Fibroblast of villous mesenchyme (primary cell): ENCODE measurements around a stretch of chr13.

DNA sequence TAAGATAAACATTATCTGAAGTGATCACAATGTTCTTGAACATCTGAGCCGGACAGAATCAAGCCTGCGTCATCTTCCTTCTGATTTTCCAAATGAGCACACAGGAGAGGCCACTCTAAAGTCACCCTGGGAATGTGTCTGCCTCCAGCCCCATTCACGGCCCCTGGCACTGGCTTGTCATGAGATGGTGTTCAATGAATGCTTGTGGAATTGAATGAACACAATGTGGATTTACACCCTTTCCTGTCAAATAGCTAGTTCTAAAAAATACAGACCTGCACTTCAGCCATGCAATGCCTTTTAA, 511.9 kb downstream of the IRS2 start:
- CAGE, long polyA plus RNA = no peak

DNA sequence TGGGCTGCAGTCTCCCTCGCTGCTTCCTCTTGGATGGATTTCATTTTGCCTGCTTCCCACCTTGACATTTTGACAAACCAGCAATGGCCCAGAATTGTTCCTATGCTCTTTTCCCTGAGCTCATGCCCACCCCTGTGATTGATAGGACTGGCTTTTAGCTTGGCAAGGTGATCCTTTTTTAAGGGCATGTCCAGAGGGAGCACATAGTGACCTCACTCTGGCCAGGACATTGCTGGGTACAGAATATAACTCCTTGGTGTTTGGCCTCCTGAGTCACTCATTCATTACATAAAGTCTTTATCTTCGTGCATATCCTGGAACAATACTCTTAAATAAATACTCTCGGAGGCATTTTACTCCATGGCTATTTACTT, 210.2 kb downstream of the IRS2 start:
- CAGE, long polyA plus RNA = no peak

- CAGE, long polyA plus RNA = no peak
These were observed 179.9 kb downstream of the IRS2 start for GRCh38 chr13:109606370-109606997.

DNA sequence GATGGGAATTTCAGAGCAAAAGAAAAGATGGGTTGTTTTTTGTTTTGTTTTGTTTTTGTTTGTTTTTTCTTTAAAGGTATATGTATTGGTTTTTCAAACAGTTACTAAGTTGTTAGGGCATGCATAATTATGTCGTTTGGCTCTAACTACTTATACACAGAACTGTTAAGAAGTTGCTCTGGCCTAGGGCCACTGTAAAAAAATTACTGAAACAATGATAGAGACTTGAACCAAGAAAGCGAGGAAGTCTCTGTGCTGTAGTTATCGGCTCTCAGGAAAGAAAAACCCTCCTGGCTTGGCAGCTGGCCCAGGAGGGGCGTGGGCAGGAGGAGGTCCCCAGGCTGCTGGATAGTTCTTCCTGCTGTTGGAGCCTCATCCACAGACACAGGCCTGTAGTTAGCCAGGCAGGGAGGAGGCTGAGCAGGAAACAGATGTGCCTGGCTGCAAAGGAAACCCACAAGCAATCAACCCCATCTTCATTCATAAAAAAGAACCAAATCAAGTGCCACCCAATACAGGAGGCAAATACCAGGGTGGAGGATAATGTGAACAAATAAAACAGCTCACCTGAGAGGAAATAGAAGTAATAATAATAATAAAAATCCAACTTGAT, 86.3 kb downstream of the IRS2 start:
- CAGE, long polyA plus RNA = no peak

DNA sequence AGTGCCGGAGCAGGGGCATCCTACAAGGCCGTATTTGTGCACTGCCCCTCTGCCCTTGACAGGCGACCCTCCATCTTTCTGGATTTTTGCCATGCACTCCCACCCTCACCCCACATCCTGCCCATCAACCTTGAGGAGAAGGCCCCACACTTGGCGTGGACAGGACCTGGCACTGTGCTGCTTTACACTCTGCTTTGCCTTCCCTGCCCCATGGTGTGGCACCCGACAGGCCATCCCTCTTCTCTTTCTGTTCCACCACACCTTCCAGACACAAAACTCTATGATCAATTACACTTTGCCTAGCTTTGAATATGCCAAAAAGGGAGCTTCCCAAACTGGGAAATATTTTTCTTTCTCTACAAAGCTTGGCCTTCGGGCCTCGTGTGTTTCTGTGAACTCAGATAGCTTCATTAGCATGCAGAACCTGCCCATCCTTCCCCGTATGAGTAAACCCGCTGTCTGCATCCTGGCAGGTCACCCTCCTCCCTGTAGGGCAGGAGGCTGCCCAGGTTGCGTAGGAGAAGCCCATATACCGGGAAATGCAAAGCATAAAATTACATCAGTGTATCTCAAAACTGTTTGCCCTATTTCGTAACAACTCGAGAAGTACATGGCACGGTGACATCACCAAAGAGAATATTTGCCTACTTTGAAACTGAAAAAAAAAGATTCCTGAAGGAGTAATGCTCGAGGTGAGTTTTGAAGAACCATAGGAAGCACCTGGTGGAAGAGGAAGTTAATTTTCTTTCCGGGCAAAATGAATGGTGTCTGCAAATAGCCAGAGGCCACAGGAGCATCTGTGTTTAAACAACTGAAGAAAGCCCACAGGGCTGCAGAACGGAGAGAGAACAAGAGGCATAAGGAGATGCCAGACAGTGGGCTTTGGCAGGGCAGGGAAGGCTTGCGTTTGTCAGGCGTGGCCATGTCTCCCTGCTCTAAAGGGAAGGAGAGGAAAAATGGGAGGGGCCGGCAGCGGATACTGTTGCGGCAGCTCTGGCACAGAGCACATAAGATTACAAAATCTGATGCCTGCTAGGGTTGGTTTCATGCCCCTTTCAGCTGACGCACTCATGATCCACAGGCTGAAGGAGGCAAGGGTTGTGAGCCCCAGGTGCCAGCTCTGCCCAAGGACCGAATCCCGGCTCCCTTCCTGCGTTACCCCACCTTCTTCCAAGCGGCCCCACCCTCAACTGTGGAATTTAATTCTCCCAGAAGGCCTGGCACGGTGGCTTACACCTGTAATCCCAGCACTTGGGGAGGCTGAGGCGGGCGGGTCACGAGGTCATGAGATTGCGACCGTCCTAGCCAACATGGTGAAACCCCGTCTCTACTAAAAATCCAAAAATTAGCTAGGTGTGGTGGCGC, 81.5 kb downstream of the IRS2 start:
- CAGE, long polyA plus RNA = no peak

DNA sequence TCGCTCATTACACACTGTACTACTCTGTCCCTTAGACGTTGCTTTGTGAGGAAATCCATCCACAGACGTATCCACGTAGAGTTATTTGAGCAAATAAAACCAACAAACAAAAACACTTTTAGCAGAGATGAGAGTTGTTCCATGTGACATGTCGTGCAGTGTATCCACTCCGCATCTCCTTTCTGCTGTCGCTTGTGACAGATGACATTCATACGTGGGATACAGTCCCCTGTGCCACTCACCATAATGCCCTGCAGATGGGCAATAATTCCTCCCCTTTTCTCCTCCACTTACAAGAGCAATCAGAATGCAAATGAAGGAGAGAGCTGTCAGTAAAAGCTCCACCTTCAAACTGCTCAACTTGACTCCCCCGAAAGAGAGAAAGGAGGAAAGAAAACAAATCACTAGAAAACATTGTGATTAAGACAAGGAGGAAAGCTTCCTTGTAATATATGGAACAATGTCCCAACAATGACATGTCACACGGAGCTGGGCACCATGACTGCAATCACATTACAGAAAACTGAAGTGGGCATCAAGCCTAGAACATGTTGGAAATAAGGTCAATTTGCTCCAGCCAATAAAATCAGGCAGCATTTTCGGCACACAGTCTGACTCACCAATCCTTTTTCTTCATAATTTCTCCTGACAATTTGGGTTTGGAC, 25.9 kb downstream of the IRS2 start:
- CAGE, long polyA plus RNA = no peak

DNA sequence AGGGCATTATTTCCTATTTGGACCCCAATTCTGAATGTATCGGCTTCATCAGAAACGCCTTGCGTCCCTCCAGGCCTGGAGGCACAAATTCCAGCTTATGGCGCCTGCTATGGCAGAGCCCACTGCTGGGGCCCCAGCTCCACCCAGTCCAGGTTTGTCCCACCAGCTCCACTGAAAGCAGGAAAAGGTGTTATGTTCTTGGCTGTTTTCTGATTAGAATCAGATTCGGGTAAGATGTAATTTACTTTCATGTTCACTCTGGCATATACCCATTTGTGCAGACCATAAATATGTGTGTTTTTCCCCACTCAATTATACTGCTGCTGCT, 6.5 kb downstream of the IRS2 start:
- CAGE, long polyA plus RNA = no peak

GRCh38 chr13:109781509-109782119, 4.8 kb downstream of the IRS2 start:
- CAGE, long polyA plus RNA = no peak

DNA sequence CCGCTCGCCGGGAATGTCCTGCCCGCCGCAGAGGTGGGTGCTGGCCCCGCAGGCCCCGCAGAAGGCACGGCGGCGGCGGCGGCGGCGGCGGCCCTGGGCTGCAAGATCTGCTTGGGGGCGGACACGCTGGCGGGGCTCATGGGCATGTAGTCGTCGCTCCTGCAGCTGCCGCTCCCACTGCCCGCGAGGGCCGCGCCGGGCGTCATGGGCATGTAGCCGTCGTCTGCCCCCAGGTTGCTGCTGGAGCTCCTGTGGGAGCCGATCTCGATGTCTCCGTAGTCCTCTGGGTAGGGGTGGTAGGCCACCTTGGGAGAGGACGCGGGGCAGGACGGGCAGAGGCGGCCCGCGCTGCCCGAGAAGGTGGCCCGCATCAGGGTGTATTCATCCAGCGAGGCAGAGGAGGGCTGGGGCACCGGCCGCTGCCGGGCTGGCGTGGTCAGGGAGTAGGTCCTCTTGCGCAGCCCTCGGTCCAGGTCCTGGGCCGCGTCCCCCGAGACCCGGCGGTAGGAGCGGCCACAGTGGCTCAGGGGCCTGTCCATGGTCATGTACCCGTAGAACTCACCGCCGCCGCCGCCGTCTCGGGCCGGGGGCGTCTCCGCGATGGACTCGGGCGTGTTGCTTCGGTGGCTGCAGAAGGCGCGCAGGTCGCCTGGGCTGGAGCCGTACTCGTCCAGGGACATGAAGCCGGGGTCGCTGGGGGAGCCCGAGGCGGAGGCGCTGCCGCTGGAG, 2.3 kb downstream of the IRS2 start:
- CAGE, long polyA plus RNA = no peak

GRCh38 chr13:110186072-110186784, 120.7 kb downstream of the COL4A1 start:
- CAGE, long polyA plus RNA = no peak

DNA sequence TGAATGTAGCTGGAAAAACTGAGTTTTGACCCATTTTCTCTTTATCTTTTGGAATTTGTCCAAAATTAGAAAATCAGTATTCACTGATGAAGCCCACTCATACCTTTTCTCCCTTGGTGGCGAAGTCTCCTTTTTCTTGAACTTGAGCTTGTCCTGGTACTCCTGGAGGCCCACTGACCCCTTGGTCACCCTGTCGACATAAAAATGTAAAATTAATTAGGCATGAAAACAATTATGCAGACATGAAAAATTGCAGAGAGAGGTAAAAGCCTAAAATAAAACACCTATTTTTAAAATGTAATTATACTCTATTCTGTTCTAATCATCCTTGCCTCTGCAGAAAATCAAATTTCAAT, 99.7 kb downstream of the COL4A1 start:
- CAGE, long polyA plus RNA = no peak

DNA sequence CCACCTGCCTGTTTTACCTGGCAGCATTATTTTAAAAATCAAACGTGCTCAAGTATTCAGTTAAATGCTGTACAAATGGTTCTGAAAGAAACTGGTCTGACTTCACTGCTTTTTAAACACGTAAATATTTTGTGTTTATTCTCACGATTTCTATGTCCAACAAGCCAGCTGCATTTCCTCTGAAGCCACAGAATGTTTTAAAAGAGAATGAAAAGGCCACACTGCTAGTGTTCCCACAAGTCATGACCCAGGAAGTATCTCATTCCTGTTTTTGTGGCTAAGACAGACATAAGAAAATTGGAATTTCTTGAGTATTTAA, 81.1 kb downstream of the COL4A1 start:
- CAGE, long polyA plus RNA = no peak

- CAGE, long polyA plus RNA = no peak
These were observed 73.7 kb downstream of the COL4A1 start for GRCh38 chr13:110233099-110233908.

DNA sequence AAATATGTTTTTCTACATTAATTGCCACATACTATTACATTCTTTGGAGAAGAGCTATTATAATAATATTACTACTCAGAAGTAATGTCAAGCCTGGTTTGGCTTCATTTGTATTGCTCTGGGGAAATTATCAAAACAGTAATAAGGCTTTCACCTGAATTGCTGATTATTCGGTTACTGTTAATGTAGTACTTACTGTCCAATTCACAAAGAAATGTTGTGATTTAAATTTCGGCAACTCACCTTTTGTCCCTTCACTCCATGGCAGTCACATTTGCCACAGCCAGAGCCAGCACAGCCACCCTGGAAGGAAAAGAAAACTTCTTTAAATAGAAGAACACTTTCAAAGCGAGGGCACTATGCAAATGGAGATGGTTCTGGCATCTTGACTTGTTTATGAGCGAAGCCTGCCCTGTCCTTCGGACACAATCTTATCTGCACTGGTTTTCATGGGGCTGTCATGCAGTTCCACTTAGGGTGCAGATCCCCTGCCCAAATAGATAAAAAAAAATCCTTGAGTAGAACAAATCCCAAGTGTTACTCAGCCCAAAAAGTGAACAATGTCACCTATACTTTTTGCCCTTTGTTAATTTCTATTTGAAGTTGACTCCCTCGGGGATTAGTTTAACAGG, 64.4 kb downstream of the COL4A1 start:
- CAGE, long polyA plus RNA = no peak

DNA sequence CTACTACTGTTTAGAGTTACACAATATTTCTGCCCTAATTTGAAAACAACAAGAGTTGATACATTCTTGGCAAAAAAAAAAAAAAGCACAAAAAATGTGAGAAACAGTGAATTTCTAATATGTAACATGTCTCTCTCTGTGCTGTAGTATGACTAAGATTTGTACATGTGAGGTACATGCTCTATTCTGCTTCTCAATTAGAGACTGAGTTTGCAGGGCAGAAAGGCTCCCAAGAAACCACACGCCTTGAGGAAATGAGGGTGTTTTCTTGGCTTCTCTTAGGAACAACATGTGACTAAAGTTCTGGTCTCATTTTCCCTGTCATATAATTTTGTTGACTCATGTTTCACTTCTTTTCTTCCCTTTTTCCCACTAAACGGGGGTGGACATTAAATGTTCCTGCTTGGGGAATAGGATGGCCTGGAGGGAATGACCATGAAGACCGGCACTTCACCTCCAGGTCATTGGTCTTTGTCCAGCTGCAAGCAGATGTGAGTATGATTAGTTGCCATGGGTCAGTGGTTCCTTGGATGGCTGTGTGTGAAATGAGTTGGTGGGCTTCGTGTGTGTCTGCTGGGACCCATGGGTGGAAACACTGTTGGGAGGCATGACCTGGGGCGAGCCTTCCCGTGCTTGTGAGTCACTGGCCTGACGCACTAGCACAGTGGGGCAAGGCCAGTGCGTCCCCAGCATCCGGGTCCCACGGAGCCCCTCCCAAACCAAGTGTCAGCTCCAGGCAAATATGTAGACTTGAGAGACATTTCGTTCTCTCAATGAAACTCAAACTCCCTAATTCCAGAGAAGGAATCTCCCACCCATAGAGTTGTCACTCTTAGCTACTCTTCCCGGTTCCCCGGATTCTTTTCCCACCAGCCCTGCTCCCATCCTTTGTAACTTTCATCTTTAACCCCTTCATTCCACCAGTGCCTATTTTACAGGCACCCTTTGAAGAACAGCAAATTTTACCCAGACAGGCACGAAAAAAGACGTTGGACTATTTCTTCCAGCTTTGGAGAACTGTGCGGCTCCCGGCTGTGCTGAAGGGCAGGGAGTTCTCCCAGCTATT, 56.5 kb downstream of the COL4A1 start:
- CAGE, long polyA plus RNA = no peak

- CAGE, long polyA plus RNA = no peak
These were observed 42.4 kb downstream of the COL4A1 start for GRCh38 chr13:110264436-110265172.

- CAGE, long polyA plus RNA = no peak
These were observed 25.9 kb downstream of the COL4A1 start for GRCh38 chr13:110280959-110281508.

GRCh38 chr13:110293452-110293913, 13.5 kb downstream of the COL4A1 start:
- CAGE, long polyA plus RNA = no peak

DNA sequence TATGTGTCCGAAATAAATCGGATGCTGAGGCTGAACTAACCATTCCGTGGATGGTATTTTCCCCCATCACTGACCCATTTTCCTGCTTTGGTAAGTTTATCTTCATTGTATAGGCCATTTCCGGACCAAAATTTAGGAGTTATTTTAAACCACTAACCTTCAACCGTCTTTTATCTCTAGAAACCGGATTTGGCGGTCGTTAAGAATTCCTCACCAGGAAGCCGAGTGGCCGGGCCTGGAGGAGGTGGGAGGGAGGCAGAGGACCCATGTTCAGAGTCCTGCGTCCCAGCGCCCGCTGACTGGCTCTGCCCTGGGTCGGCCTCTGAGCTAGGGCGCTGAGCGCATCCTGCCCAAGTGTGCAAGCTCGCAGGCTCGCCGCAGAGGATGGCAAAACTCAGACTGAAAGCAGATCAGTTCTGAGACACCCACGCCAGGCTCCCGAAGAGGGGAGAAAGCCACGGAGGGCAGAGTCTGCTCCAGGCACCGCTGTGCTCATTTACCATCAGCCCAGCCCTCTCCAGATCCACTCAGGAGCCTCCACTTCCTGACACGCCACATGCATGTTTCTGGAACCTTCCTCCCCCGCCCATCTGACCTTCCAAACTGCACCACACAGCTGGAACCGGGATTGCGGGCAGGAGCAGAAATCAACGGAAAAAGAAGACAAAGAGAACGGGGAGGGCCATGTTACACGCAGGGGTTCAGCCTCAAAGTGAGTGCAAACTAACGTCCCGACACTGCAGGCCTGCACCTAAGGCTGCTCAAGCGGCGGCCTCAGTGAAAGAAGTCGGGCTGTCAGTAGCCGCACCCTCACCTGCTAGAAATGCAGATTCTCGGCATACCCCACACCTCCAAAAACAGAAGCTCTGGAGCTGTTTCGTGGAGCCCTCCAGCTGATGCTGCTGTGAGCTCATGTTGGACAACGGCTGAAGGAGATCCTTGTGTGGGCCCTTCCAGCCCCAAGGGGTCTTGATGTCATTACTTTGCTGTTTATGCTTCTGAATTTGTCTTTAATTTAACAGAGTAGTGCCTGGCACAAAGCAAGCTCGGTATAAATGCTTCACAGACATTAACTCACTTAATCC, 8.2 kb downstream of the COL4A1 start:
- CAGE, long polyA plus RNA = no peak

- CAGE, long polyA plus RNA = no peak
These were observed 4.0 kb downstream of the COL4A2 start for GRCh38 chr13:110310936-110311555.